ENCODE measurements around the gene SMIM11.

DNA sequence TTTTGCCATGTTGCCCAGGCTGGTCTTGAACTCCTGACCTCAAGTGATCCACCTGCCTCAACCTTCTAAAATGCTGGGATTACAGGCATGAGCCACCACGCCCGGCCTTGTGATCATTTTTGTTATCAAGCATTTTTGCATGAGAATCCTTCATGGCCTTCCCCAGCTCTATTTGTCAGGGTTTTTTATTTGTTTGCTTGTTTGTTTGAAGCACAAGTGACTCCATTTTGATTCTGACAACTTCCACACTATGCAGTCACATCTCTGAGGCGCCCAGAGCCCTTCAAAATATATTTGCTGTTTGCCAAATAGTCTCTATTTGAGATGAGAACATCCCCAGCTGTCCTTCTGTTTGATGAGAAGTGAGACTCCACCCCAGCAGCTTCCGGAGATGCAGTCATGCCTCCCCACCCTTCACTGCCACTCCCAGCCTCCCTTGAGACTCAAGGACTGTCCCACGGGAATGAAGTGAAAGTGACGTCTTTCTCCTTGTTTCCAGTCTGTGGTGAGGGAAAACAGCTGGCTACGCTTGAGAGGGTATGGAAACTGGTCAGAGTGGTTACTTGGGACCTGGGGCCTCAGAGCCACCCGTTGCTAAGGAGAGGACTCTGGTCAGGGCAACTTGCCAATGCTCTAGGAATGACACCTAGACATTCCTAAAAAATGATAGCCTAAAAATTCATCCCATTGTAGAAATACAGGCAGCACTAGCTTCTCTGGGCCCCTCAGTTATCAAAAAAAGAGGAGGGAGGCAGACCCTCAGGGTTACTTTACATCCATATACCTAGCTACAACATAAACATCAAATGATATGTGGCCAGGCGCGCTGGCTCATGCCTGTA is 37.7 kb downstream of the TMEM50B start:
- PRO-cap = no peak

GRCh38 chr21:33480515-33480856 is 712 bp upstream of the TMEM50B start:
- PRO-cap = no peak

- PRO-cap = no peak
Measured at GRCh38 chr21:33648306-33648903, 6.1 kb downstream of the ITSN1 start.

- PRO-cap = no peak
Measured at GRCh38 chr21:33684692-33685586, 42.6 kb downstream of the ITSN1 start.

DNA sequence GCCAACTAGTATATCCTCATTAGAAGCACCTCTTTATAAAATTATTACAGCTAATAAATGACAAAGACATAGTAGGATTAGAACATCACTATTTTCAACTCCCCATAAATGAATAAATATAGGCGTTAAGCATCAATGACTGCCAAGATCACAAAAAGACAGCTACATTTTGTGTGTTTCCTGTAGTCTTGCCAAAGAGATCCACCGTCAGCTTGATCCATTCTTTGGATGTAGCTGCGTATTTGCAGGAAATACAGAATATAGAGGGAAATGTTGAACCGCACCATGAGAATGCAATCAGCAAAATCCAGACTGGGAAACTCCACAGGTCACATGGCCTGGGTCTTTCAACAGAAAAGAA is 102.6 kb downstream of the ITSN1 start:
- PRO-cap = no peak

- PRO-cap = no peak
Measured at GRCh38 chr21:33781266-33781679, 134.3 kb downstream of the ATP5PO start.

GRCh38 chr21:33844100-33844802 is 71.4 kb downstream of the ATP5PO start:
- PRO-cap = no peak

GRCh38 chr21:34185977-34186811 is 112.8 kb downstream of the MRPS6 start:
- PRO-cap = no peak

DNA sequence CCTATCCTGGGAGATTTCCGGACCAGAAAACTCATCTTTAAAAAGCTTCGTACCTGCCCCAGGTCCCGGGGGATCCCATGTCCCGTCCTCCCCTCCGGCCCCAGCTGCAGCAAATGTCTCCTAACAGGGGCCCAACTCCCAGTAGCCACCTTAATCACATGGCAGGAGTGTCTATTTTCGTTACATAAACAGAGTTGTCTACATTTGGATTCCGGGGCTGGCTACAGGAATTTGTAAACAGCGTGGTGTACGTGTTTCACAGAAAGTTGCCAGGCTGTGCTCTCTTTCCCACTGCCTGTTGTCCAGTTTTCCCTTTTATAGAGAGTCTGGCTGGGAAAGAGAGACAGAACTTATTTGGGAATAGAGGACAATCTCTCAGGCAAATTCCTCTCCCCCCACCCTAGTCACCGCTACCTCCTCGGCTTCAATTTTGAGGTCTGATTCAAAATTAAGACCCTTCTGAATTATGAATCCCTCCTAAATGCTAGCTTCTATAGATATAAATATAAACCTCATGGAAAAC is 17.8 kb upstream of the KCNE2 start:
- PRO-cap = no peak

DNA sequence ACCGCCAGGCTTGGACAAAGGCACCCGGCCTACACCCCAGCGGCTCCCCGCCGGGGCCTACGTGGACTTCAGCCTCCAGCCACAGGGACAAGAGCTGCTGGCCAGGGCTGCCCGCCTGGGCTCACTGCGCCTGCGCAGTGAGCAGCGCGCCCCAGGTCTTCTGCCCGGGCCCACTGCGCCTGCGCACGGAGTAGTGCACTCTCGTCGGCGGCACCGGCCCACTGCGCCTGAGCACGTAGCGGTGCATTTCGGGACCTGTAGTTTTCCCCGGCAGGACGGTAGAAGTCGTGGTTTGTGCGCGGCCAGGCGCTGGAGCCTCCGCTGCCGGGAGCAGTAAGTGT is at the start of gene SMIM11:
TSS of gene SMIM11 (plus strand) at position 273 of the 341 bp plus-strand sequence.
- PRO-cap = no peak

- PRO-cap = no peak
Measured at GRCh38 chr21:34580069-34580425, 34.9 kb downstream of the RCAN1 start.

DNA sequence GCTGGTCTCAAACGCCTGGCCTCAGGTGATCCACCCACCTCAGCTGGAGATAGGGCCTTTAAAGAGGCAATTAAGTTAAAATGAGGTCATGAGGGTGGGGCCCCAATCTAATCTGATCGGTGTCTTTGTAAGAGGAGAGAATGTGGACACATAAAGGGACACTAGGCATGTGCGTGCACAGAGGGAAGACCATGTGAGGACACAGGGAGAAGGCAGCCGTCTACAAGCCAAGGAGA is 31.6 kb downstream of the RCAN1 start:
- PRO-cap = no peak

DNA sequence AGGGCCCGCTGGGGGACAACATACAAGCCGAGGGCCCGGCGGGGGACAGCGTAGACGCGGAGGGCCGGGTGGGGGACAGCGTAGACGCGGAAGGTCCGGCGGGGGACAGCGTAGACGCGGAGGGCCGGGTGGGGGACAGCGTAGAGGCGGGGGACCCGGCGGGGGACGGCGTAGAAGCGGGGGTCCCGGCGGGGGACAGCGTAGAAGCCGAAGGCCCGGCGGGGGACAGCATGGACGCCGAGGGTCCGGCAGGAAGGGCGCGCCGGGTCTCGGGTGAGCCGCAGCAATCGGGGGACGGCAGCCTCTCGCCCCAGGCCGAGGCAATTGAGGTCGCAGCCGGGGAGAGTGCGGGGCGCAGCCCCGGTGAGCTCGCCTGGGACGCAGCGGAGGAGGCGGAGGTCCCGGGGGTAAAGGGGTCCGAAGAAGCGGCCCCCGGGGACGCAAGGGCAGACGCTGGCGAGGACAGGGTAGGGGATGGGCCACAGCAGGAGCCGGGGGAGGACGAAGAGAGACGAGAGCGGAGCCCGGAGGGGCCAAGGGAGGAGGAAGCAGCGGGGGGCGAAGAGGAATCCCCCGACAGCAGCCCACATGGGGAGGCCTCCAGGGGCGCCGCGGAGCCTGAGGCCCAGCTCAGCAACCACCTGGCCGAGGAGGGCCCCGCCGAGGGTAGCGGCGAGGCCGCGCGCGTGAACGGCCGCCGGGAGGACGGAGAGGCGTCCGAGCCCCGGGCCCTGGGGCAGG is 1.4 kb downstream of the CLIC6 start:
- PRO-cap = no peak

DNA sequence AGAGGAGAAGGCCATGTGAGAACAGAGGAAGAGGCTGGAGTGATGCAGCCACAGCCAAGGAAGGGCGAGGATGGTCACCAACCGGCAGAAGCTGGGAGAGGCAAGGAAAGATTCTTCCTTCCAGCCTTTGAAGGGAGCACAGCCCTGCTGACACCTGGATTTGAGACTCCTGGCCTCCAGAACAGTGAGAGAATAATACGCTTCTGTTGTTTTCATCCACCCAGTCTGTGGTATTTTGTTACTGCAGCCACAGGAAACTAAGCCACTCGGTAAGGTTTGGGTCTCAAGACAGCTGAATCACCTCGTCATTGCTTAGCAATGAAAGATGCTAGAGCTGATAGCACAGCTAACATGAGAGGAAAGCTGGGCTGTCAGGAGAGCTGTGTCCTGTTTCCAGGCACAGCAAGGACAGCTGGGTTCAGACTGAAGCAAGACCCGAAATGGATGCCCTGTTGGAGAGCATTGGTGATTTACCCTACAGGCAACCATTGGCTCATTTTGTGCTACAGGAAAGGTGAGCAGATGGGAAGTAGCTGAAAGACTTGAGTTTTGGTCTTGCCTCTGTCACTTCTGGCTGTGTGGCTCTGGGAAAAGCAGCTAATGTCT is 57.8 kb downstream of the CLIC6 start:
- PRO-cap = no peak

- PRO-cap = no peak
Measured at GRCh38 chr21:34736798-34737422, 68.1 kb downstream of the CLIC6 start.

GRCh38 chr21:34790893-34791728 is 122.3 kb downstream of the CLIC6 start:
- PRO-cap = no peak

DNA sequence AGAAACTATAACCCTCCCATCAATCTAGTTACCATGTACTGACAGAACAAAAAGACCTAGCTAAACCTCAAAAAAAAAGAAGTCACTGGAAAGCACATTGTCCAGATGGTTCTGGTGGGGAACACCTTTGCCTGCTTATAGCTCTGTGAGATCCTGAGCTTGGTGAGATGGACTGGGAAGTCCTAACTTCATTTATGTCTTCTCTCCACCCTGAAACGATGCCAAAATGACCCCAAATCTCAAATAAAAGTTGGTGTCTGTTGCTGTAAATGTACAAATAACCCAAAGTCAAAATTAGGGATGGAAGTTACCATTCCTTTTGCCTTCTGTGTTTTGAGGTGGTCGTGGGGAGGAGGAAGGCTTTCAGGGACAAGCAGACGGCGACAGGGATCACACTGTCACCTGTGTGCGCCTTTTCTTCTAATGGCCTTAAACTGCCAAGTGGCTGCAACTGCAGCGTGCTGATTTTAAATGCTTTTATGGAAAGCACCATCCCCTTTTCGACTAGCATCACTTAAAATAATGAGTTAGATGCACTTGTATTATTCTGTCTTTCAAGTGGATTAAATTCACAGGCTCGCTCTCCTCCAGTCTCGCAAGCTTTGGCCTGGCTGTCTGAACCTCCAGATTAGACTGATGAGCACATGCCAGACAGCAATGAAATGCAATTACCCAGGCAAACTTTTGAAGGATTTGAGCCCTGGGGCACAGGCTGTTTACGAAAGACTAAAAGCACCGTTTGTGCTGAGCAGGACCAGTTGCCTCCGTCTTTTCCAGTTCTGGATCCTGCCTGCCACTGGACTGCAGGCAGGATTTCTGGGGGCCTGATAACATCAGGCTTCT is 145.4 kb downstream of the CLIC6 start:
- PRO-cap = no peak

GRCh38 chr21:34857840-34858892 is 189.4 kb downstream of the CLIC6 start:
- PRO-cap = no peak

- PRO-cap = no peak
Measured at GRCh38 chr21:34868356-34868991, 180.6 kb downstream of the RUNX1 start.

DNA sequence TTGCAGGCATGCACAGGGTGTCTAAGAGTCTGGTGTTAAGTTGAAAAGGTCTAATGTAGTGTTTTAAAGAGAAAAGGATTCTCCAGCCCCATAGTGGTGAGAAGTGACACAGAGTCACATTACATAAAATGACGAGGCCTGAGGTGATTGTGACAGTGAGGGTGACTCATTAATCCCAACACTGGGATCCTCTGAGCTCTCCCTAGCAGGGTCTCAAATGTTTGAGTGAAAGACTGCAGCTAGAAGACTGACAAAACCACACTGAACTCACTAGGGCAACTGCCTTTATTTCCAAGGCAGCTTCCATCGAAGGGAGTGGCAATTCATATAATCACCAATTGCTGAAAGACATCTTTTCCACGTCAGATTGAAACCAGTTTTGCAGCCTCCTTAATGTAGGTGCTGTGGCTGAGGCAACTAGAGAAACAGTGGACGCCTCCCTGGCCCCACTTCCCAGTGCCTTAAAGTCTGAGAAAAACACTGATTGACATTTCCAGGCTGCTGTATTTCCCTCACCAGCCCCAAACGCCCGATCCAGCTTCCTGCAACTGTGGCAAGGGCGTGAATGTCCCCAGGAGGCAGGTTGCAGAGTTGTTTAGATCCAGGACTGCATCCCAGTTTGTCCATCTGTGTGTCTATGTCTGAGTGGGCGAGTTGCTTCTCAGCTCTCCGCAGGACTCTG is 81.4 kb downstream of the RUNX1 start:
- PRO-cap = no peak

All from NALM6 (cell line).